Placental epithelial cell (primary cell): Measurements from ENCODE around the gene CCT5.

DNA sequence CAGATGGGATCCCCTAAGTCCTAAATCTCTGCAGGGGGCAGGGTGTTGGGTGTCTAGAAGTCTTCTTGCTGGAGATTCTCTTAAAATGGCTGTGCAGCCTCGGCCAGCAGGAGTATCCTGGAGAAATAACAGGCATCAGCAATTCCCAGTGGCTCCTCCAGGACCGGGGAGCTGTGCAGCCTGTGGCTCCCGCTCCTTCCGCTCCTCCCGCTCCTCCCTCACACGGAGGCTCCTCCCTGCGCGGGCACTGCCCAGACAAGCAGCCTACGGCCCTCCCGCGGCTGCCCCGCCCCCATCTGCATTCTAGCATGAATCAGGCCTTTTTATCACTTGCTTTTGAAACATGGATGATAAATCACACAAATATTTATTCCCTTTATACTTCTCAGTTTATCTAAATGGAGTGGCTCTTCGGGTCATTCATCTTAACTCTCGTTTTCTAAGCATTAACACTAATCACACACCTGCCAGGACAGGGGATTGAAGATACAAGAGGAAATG, 131.1 kb downstream of the ADAMTS16 start:
- CAGE, long polyA plus RNA: no peak

DNA sequence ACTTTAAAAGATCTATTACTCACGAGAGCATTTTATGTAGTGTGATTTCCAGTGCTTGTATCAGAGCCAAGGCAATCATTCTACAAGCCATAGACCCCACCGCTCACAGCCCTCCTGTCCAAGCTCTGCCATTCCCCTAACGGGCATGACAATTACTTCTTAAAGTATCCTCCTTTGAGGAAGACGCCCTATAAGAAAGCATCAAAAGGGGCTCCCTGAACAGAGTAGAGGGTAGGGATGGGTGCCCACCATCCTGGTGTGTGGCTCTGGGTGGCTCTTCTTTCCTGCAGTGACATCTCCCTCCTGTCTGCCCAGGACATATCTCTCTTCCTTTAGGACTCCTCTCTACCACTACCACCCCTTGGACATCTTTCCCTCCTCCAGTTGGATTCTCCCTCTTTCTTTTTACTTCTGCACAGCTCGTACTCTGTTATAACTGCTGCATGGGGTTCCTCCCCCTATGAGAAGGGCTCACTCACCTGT, 412.5 kb downstream of the ICE1 start:
- CAGE, long polyA plus RNA: no peak

- CAGE, long polyA plus RNA: no peak
Measured at GRCh38 chr5:5985188-5985595, 393.2 kb downstream of the MED10 start.

DNA sequence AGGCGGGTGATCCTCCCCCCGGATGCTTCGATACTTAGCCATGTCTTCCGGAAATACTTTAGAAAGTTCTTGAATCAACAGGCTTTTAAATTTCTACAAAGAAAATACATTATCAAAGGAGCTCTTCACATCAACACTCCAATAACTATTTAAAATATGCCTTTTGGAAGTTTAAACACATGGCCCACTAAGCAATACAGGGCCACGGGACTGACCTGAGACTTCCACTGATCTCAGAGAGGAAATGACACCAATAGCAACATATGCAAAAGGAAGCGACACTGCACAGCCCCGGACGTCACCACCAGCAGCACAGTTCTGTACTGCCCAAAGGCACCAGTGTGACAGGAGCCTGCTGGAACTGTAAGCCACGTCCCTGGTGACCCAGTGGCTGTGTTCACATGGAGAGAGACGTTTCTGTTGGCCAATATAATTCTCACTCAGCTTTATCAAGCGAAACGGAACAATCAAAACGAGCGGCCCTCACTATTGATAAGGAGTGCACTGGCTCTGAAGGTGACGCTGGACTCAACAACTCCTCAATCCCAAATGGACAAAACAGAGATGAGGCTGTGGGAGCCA, 5.7 kb downstream of the MED10 start:
- CAGE, long polyA plus RNA: no peak

GRCh38 chr5:6430297-6430796, 18.3 kb upstream of the UBE2QL1 start:
- CAGE, long polyA plus RNA: no peak

DNA sequence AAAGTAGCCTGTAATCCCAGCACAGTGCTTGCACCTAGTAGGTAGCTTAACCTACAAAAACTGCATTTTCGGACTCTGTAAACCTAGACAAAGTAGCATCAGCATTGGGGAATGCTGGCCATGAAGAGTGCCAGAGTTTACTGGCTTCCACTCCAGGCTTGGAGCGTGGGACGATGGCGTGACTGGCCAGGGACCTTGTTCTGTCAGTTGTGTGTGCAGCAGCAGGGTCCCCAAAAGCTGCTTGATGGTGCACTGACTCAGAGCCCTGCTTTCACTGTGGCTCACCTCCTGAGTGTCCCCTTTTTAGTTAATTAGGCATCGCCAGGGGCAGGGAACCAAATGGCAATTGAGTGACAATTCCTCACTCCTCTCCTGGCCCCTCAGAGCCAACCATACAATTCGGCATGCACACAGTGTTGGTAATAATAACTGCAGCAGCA, 4.0 kb downstream of the UBE2QL1 start:
- CAGE, long polyA plus RNA: no peak

- CAGE, long polyA plus RNA: no peak
Measured at GRCh38 chr5:6485563-6485975, 36.9 kb downstream of the UBE2QL1 start.

DNA sequence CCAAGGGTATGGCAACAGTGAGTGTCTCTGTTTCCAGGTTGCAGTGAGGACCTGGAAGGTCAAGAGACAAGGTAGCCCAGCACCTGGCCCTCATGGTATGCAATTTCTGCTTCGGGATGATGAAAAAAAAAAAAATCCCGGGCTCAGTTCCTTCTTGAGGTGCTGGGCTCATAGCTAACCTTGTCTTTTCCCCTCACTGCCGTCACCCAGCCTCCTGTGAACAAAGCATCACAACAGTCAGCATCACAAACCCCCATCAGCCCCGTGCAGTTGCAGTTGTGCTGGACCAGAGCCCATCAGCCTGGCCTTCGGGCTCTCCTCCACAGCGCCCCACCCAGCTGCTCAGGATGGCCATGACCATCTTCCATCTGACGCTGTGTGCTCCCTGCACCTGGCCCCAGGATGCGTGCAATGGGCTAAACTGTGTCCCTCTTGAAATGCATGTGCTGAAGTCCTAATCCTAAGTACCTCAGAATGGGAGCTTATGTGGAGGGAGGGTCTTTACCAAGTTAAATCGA, 48.2 kb downstream of the NSUN2 start:
- CAGE, long polyA plus RNA: no peak

DNA sequence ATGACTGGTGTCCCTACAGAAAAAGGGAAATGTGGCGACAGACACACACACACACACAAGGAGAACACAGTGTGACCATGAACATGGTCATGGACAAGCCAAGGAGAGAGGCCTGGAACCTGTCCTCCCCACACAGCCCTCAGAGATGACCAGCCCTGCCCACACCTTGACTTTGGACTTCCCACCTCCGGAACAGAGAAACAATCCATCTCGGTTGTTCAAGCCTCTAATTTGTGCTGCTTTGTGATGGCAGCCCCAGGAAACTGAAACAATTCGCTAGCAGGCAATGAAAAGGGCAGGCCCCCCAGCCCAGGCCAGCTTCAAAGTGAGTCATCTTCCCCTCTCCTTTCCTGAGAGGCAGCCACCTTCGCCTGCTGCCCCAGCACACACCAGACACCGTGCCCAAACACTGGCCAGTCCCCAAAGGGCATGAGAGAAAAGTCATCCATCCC, 47.7 kb downstream of the NSUN2 start:
- CAGE, long polyA plus RNA: no peak

DNA sequence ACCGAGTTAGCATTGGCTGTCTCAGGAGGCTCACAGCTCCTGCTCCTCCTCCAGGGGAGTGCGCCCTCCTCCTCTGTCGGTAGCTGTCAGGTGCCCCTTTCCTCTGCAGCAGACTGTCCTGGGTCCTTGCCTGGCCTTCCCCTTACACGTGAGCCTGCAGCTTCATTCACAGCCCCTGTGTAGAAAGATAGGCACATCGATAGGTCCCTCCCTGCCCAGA, 17.1 kb downstream of the TENT4A start:
- CAGE, long polyA plus RNA: no peak

DNA sequence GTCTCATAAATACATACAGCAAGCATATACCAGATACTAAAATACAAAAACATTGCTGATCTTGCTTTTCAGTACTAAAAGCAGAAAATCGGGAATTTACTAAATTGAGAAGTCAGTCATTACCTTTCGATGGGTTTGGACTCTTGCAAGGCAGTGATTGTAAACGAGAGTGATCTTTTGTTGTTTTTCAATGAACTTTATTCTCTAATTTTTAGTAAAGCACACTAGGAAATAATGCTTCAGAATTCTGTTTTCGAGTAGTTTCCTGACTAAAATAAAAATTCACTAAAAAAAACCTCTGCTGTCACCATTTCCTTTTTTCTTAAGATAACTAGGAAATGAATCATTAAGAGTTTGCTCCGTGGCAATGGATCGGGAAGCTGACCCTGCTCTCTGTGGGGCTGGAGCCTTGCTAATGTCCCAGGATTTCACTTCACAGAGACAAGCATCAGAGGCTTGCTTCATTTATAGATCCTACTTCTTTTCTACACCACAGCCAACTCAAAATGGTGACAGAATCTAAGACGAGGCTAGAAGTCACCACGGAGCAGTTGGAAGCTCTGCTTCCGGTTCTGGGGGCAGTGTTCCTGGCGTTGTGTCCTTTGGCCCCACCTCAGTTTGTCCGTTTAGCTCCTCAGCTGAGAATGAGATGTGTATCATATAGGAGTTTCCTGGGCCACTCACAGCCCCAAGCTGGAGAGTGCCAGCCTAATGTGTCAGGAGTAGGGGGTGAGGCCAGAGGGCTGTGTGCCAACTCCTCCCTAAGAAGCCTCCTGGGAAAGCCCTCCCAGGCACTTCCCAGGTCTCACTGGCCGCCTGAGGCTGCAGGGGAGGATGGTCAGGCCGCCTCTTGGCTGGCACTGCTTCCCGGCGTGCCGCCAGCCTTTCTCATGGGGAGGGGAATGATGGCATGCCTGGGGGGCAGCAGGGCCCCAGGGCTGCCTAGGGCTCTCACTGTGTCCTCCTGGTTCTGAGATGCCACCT, 19.5 kb downstream of the TENT4A start:
- CAGE, long polyA plus RNA: no peak

DNA sequence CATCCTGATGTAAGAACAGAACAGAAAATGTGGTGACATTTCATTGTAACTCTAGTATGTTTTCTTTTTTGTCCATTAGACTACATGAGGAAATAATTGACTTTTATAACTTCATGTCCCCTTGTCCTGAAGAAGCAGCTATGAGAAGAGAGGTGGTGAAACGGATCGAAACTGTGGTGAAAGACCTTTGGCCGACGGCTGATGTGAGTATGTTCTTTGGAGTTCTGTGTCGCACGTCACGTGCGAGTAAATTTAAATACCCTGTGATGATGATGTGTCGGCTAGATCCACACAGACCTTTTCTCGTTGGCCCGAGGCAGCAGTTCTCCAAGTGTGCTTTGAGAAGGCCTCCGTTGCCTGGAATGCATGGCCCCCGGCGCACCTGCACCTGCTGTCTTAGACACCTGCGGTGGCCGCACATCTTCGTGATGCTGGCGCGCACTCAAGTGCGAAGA, 24.2 kb downstream of the TENT4A start:
- CAGE, long polyA plus RNA: no peak

GRCh38 chr5:7170885-7171252, 225.1 kb upstream of the ADCY2 start:
- CAGE, long polyA plus RNA: no peak

GRCh38 chr5:7412495-7412853, 16.5 kb downstream of the ADCY2 start:
- CAGE, long polyA plus RNA: no peak

GRCh38 chr5:8457293-8457861, 588.4 kb downstream of the MTRR start:
- CAGE, long polyA plus RNA: no peak

DNA sequence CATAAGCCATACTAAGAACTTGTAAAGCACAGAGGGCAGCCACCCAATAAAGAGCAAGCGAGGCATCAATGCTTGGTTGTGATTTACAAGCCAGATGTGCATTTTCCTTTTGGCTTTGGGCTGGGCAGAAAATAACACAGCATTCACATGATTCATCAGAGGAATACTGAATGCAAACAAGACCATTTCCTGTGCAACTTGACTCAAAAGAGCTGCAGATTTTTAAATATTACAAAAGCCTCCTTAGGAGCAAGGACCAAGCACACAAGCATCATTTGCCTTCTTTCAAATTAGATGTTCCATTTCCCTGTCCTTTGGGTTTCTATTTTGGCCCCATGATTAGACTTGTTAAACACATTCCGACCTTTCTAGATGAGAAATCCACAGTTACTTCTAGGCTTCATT, 207.9 kb downstream of the SEMA5A start:
- CAGE, long polyA plus RNA: no peak

DNA sequence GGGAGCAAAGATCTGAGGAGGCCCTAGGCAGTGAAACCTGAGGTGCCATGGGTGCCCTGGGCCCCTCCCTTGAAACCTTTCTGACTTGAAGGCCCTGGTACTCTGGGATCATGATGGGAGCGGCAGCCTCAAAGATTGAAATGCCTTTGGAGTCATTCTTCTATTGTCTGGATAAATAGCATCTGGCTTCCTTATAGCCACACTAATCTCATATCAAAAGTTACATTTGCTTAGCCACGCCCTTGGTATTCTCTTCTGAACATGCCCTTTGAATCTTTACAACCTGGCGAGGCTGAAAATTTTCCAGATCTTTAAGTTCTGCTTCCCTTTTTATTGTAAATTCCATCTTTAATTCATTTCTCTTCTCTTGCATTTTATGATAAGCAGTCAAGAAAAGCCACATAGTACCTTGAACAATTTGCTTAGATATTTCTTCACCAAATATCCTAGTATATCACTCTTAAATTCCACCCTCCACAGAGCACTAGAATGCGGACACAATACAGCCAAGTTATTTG, 7.8 kb upstream of the SEMA5A start:
- CAGE, long polyA plus RNA: no peak

DNA sequence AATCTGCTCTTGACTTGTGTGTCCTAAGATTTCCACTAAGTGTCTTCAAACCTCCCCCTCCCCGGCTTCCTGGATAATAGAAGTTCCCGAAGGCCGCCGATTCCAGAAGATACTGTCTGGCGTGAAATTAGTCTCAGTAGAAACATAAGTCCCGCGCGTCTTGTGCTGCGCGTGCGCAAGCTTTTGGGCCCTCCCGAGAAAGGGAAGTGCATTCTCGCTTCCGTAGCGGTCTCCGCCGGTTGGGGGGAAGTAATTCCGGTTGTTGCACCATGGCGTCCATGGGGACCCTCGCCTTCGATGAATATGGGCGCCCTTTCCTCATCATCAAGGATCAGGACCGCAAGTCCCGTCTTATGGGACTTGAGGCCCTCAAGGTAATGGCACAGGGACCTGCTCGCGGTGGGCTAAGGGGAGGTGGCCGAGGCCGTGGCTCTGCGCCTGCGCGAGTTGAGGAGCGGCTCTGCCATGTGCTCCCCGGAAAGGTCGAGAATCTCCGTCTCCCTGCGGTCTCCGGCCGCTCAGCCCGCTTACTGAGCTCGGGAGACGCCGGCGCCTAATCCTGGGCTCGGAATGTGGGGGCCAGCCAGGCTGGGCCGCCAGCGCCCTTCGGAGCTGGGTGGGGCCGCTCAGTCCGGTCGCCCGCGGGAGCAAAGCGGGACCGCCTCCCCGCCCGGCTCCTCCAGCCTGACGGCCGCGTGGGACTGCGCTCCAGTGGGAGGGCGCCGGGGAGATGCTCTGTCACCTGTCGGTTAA, at the start of gene CCT5:
CCT5 (plus strand) TSS at position 209 of the 753 bp plus-strand sequence.
- CAGE, long polyA plus RNA: no peak

DNA sequence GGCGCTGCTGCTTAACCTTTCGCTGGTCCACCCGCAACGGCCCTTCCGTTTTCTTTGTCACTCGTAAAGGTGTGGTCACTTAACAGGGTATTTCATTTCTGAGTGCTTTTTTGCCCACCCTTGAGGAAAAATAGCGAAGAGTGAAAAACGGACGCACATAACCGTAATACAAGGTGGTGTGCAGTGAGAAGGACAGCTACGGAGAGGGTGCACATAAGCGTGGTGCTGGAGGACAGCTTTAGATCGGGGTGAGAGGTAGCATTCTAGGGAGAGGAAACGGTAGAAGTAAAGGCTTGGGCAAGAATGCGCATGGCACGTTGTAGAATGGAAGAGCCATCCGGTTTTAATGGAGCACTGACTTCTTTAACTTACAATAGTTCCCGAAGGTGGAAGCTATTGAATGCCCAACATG, 751 bp downstream of the CCT5 start:
- CAGE, long polyA plus RNA: no peak

DNA sequence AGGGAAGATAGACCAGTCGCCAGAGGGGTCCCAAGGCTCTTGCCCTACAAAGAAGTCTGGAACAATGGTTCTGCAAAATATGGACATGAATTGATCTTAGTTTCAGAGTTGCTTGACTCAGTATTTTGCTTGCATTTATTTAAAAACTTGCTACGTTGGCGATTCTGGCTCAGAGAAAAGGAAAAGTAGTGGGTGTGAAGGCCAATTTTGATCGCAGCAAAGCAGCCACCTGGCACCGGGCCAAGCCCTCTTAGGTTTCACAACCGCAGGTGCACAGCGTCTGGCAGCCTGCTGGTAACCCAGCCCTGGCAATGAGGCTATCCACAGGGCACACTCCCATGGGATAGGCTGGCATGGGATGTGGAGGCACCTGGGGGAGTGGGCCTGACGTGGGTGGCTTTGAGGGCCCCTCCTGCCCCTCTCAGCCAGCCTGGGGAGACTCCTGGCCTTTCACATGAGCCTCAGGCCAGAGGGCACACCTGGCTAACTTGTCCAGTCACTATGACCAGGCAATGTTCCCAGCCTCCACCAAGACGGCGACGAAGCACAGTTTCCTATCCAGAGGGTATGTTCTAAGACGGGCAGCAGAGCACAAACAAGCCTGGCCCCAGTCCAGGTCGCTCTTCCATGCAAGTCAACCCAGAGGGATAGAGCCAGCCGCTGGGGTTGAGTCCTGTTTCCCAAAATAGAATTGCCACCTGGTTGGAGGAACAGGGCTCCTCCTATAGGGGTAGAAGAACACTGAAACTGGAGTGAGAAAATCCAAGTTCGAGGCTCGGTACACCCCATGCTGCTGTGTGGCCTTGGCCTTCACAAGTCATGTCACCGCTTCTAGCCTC, 19.0 kb downstream of the CMBL start:
- CAGE, long polyA plus RNA: no peak